ENCODE measurements around a stretch of chr2.

- PRO-cap, 3 experiments, result no peak in any of the 3 experiments
- RAMPAGE, long total RNA, result no peak
Observed at GRCh38 chr2:42187944-42188350, 18.8 kb downstream of the EML4 start.

- PRO-cap, 3 experiments, result no peak in any of the 3 experiments
- RAMPAGE, long total RNA, result no peak
Observed at GRCh38 chr2:42189703-42190570, 20.8 kb downstream of the EML4 start.

DNA sequence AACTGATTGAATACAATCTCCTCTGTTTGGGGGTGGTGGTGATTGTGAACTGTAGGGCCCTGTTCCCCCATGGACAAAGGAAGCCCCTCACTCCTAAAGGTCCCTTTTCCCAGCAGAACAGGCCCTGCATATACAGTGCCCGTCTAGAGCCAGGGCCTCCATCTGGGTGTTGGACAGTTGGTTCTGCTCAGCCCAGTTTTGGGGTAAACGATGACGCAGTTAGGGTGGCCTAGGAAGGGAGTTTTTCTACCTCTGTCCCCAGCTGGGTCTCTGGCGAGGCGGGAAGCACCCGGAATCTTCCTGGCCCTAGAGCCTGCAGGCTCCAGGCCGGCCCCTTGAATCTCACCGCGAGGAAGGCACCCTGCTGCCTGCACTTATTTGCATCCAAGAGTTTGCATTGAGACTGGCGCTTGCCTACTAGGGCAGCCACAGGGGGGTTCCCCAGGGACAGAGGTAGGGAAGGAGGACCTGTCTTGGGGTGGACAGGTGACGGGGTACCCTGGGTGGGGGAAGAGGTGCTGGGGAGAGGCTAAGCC lies 590 bp upstream of the MTA3 start:
- PRO-cap, 3 experiments, result no peak in any of the 3 experiments
- RAMPAGE, long total RNA, result no peak

GRCh38 chr2:42669594-42669793 lies 94.4 kb downstream of the OXER1 start:
- PRO-cap, 3 experiments, result no peak in any of the 3 experiments
- RAMPAGE, long total RNA, result no peak

- PRO-cap, 3 experiments, result no peak in any of the 3 experiments
- RAMPAGE, long total RNA, result no peak
Observed at GRCh38 chr2:42968146-42968411, 175.7 kb upstream of the HAAO start.

DNA sequence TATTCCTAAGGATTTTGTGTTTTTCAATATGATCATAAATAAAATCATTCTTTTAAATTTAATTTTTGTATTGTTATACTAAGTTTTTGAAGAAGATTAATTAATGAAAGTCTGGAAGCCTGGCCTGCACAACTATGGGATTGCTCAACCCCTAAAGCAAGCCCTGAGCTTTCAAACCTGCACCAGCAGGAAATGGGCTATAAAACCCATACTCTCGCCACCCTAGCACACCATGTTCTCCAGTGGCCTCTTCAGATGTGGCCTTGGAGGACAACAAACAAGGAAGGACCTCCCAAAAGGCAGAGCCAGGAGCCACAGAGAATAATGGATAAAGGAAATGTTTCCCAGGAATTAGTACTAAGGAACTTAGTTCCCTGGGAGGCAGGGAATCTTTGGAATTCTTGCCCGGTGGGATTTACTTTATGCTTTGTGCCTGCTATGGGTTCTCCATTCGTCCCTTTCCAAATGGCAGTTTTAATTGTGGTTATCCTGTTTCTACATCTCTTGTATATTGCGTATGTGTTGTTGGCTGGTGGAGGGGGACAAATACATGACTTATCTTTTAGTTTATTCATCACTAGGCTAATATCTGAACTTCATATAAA lies 212.5 kb downstream of the ZFP36L2 start:
- PRO-cap, 3 experiments, result no peak in any of the 3 experiments
- RAMPAGE, long total RNA, result no peak

DNA sequence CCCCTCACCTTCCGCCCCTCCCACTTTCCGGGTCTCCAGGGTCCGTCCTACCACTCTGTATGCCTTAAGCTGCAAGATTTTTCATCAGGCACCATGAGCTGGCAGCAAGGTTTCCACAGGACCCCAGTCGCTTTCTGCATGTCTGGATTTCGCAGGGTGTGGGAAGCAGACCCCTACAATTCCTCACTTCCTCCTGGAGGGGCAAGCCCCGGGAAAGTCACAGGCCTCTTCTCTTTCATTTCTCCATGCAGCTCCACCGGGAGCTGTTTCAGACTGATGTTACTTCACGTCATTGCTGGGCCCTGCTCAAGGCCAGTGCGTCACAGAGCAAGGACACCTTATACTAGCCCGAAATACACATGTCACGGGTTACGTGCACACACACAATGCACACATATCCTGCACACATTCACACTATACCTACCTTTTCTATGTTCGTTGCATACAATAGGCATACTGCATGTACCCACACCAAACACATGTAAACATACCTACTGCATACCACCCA lies 179.0 kb downstream of the ZFP36L2 start:
- PRO-cap, 3 experiments, result no peak in any of the 3 experiments
- RAMPAGE, long total RNA, result no peak

GRCh38 chr2:43059102-43059493 lies 167.3 kb downstream of the ZFP36L2 start:
- PRO-cap, 3 experiments, result no peak in any of the 3 experiments
- RAMPAGE, long total RNA, result no peak

- PRO-cap, 3 experiments, result no peak in any of the 3 experiments
- RAMPAGE, long total RNA, result no peak
Observed at GRCh38 chr2:43071157-43071583, 155.2 kb downstream of the ZFP36L2 start.

- PRO-cap, 3 experiments, result no peak in any of the 3 experiments
- RAMPAGE, long total RNA, result no peak
Observed at GRCh38 chr2:43073187-43073895, 153.1 kb downstream of the ZFP36L2 start.

DNA sequence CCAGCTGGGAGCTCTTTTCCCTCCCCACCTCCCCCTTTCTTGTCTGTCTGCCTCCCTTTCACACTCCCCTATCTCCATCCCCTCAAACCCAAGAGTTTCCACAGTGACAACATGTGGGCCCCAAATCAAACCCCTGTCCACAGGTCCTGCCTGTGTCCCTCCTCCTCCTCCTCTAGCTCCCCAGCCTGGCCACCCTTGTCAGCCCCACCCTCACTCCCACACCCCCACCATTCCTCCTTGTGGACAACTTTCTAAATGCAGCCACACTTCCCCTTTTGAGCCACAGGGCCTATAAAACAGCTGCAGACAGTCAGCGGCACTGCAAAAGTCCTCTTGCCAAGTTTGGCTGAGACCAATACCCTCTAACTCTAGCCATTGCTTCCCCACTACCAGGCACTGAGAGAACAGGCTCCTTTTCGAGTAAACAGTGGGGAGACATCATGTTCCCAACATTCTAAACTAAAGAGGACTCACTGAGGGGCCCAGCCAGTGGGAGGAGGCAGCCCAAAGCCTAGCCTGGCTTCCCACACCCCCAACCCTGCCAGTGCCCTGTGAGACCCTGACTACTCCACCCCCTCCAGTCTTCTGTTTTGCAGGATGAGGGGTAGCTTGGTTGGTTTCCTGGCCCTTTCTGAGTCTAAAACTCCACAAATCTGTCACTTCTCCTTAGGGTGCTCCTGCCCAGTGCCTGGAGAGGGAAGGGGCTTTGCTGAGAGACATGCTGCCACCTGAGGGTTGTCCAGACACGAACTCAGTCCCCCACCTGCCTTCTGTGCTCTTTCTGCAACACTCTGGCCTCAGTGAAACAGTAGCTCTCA lies 120.3 kb downstream of the ZFP36L2 start:
- PRO-cap, 3 experiments, result no peak in any of the 3 experiments
- RAMPAGE, long total RNA, result no peak

- PRO-cap, 3 experiments, result no peak in any of the 3 experiments
- RAMPAGE, long total RNA, result no peak
Observed at GRCh38 chr2:43152140-43152802, 74.1 kb downstream of the ZFP36L2 start.

DNA sequence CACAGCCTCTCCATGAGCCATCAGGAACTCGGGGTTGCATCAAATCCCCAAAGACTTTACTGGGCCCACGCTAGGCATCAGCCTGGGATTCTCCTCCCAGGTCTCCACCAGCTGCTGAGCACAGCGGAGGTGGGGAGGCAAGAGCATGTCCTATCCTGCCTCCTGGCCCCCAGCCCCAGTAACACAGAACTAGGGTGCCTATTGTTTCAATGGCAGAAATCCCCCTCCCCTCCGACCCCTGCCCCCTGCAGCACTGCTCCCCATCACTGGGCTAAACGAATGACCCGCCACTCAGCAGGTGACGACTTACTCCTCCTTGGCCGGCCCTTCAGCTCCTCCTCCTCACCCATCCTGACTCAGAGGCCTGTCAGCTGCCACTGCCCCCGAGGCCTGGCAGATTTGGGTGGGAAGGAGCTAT lies 68.4 kb downstream of the ZFP36L2 start:
- PRO-cap, 3 experiments, result no peak in any of the 3 experiments
- RAMPAGE, long total RNA, result no peak

DNA sequence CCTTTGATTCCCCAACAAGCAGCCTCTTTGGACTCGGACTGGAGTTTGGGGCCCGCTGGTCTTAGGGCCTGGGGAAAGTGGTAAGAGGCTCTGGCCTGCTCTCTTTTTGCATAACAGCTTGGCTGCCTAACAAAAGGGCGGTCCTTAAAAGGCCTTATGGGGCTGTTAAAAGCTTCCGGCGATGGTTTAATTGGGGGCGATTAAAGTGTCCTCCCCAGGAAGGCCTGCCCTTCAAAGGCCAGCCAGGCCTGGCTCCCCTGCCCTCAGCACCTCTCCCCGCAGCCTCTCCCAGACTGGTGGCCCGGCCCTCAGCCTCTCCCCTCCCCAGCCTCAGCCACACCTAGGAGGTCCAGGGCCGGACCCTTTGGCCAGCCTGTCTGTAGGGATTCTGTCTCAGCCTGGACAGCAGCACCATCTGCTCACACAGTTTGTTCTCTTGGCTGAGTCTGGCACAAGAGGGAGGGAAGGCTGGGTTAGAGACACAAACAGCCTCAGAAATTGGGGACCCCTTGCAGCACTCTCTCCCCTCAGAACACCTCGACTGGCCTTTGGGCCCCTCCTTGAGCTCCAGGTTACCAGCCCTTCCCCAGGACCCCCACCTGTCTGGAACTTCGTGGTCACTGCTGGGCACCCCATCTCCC lies 39.4 kb downstream of the ZFP36L2 start:
- PRO-cap, 3 experiments, result no peak in any of the 3 experiments
- RAMPAGE, long total RNA, result no peak

- PRO-cap, 3 experiments, result no peak in any of the 3 experiments
- RAMPAGE, long total RNA, result no peak
Observed at GRCh38 chr2:43229147-43229765, 2.9 kb upstream of the ZFP36L2 start.

DNA sequence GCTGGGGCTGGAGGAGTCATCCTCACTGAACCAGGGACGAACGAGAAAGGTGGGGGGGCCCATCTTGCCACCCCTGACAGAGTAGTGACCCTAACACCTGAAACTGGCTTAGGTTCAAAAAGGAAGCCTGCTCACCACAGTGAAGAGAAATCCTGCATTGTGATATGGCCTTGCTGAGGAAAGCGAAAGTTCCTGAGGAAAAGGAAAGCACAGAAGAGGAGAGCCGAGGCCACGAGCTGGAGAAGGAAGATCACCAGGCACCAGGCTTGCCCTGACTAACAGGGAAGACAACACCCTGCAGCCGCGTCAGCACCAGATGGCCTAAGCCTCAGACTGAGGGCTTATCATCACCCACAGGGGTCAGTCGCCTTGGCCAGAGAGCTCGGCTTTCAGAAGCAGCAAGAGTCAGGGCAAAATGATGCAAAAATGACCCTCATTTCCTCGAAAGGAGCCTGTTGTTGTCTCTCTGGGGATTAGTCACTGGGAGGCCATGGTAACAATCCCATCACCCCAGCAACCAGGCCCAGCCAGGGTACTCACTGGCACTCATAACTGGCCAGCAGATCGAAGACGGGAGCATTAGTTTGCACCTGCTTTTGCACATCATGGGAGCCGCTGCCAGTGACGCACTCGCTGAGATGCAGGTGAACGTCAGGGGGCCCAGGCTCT lies 42.6 kb upstream of the ZFP36L2 start:
- PRO-cap, 3 experiments, result no peak in any of the 3 experiments
- RAMPAGE, long total RNA, result no peak

- PRO-cap, 3 experiments, result no peak in any of the 3 experiments
- RAMPAGE, long total RNA, result no peak
Observed at GRCh38 chr2:43275751-43276277, 49.4 kb upstream of the ZFP36L2 start.

DNA sequence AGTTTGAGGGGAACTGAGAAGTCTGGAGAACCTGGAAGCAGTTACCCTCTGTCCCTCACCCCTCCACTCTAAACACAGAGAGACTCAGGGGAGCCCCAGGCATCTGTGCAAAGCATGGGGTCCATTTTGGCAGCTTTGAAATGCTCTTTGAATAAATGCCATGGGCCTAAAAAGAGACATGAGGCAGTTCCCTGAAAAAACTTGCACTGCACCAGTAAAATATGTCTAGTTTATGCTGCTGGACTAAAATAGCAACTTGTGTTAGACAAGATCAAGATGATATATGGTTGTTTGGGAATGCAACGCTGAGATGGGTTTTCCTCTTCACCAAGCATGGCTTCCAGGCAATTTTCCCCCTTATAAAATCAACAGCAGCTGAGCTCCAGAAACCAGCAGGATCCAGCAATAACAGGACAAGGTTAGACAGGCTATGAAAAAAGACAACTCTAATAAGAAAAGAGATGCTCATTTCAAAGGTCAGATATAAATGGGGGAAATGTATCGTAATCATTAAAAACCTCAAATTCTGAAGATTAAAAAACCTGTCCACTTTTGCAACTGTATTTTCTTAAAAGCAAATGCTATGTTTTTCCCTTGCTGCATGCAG lies 122.9 kb upstream of the ZFP36L2 start:
- PRO-cap, 3 experiments, result no peak in any of the 3 experiments
- RAMPAGE, long total RNA, result no peak

- PRO-cap, 3 experiments, result no peak in any of the 3 experiments
- RAMPAGE, long total RNA, result no peak
Observed at GRCh38 chr2:43370084-43370549, 143.7 kb upstream of the ZFP36L2 start.

DNA sequence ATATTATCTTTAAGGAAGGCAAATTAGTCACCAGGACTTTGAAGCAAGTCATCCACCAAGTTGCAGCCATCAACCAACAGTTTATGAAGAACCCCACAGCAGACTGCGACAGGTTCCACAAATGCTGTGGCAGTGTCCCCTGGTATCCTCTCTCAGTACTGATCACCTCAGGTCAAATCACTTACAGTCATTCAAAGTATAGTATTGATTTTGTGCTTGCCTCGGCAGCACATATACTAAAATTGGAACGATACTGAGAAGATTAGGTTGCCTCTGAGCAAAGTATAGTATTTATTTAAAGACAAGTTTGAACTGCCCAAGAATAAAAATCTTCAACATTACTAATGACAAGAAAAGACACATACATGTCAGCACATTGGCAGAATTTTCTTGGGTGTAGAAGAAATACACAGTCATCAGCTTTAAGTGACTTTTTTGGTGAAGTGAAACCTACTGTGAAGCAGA lies 181.7 kb upstream of the ZFP36L2 start:
- PRO-cap, 3 experiments, result no peak in any of the 3 experiments
- RAMPAGE, long total RNA, result no peak

Measured in cerebellum (tissue), 5 donors.